ENCODE measurements around the genes TMED1, SPC24 and ELOF1.

DNA sequence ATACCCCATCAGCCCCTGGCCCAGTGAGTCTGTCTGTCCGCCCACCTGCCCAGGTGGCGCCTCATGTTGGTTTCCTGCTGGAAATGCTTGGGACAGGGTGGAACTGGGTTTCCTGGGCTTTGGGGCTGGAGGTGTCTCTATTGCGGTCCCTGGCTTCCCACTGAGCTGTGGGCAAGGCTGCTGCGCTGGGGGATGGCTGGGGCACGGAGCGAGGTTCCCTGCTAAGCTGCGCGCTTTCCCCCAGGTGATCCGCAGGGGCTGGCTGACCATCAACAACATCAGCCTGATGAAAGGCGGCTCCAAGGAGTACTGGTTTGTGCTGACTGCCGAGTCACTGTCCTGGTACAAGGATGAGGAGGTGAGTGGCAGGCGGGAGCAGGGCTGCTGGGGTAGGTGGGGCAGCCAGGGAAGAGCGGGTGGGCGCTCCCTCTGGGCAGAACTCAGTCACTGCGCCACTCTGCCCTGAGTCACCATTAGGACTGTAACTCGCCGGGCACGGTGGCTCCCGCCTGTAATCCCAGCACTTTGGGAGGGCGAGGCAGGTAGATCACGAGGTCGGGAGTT lies 23.9 kb downstream of the TMED1 start:
- RRBS: no CpG with 5 or more reads among the region's 22 CpGs

GRCh38 chr19:10835511-10836415 lies at the start of gene TMED1:
TSS of gene TMED1 (minus strand) at chr19:10836212.
- RRBS: under 1% methylated on average over 14 of the region's 57 CpGs

DNA sequence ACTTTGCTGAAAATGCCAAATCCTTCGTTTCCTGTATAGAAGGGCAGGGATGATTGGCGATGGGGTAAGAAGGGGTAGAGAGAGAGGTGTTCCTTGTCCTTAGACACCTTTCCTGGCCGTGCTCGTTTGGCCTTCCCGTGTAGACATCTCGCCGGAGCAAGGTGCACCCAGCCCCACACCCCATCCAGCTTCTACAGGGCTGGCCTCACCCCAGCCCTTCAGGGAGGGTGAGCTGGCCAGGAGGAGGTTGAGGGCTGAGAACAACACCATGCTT lies 15.2 kb downstream of the SMARCA4 start:
- RRBS: no CpG with 5 or more reads among the region's 7 CpGs

DNA sequence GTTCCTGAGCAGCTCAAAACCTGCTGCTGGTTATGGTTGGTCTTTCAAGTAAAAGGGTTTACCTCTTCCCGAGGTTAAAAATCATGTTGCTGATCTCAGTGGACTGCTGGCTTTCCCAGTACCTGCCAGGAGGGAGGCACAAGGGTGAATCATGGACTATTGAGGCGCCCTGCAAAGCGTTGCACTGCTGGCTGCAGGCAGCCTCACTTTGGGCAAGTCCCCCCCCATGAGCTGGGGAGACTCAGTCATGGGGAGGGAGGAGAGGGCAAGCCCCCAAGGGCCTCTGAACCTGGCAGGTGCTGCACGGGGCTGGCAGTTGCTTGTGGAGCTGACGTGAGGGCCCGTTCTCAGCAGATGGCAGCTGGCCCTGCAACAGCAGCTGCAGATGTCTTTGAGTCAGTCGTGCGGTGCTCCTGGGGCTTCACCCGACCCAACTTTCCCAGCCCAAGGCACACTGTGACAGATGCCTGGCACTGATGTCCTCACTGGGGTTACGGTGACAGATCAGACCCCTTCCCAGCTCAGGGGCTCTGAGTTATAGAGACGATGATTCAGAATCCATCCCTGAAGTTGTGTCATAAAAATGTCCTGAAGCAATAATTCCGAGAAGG lies 53.8 kb upstream of the LDLR start:
- RRBS: no CpG with 5 or more reads among the region's 12 CpGs

DNA sequence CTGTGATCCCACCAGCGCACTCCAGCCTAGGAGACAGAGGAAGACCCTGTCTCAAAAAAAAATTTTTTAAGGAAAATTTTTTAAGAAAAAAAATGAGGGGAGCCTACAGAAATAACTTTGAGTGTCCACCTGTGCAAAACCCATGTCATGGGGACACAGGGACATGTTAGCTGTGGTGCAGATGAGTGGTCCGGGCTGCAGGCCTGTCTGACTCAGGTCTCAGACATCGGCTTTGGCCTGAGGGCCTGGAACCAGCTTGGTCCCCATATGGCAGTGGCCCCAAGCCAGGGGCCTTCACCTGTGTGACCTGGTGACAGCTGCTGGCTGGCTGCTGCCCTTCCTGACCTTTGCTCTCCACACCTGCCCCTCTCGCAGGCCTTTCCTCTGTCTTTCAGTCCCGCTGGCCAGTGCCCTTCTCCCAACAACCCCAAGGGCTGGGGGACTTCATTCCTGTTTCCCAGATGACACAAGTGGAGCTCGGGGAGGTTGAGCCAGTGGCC lies 23.0 kb upstream of the LDLR start:
- RRBS: no CpG with 5 or more reads among the region's 6 CpGs

DNA sequence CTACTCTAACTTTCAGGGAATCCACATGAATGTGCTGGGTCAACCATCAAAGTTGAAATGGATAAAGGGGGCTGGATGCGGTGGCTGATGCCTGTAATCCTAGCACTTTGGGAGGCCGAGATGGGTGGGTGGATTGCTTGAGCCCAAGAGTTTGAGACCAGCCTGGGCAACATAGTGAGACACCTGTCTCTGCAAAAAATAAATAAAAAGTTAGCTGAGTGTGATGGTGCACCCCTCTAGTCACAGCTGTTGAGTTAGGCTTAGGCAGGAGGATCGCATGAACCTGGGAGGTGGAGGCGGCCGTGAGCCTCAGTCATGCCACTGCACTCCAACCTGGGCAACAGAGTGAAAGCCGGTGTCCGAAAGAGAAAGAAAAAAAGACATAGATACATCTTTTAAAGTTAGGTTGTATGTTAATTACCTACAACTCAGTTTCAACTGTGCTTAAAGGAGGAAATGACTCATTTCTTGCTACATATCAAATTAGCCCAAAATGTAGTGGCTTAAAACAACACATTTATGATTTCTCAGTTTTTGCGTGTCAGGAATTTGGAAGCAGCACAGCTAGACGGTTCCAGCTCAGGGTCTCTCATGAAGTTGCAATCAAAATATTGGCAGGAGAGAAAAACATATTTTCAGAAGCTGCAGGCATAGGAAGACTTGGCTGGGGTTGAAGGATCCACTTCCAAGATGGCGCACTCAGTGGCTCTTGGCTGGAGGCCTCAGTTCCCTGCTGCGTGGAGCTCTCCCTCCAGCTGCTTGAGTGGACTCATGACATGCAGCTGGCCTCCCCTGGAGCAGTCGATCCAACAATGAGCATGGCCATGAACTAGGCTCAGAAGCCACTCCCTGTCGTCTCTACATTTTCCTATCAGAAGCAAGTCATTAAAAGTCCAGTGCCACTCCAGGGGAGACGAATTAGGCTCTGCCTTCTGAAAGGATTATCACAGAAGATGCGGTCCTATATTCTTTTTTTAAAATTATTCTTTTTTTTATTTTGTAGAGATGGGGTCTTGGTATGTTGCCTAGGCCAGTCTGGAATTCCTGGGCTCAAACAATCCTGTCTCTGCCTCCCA lies 7.0 kb downstream of the LDLR start:
- RRBS: no CpG with 5 or more reads among the region's 15 CpGs

- RRBS: no CpG with 5 or more reads among the region's 15 CpGs
Measured at GRCh38 chr19:11122876-11123466, 32.6 kb downstream of the SPC24 start.

DNA sequence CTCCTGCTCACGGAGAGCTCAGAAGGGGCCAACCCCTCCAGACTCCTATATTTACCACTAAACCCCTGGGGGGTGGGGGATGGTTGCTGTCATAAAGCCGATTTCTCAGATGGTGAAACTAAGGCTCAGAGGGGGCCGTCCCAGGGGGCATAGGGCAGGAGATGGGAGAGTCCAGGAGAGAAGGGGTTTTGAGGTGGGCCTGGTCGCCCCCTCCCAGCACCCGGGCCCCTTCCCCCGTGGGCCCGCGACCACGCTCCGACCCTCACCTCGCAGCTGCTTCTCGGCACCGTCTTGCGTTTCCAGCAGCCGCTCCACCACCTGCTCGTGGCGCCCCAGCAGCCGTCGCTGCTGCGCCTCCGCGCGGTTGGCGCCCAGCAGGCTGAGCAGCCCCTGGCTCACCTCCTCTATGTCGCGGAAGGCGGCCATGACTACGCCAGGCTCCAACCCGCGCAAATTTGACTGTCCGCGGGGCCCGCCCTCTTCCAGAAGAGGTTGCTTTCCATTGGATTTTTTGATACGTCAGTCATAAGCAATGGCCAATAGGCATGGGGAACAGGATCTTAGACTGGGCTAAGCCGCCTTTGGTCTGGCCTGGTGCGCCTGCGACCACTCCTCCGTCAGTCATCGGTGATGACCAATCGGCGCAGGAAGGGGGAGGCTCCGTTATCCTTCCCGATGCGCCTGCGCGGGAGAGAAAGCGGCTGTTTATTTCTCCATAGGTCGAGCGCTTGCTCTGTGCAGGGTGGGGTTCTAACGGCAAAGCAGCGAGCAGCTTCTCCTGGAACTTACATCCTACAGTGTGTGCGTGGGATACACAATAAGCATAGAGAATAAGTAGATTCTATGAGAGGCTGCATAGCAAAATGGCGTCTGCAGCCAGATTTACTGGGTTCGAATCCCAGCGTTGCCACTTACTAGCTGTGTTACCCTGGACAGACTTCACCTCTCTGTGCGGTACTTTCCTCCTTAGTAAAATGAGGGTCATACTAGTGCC lies at the start of gene SPC24:
TSS of gene SPC24 (minus strand) at position 432 of the 994 bp plus-strand sequence.
- RRBS: no CpG with 5 or more reads among the region's 56 CpGs

DNA sequence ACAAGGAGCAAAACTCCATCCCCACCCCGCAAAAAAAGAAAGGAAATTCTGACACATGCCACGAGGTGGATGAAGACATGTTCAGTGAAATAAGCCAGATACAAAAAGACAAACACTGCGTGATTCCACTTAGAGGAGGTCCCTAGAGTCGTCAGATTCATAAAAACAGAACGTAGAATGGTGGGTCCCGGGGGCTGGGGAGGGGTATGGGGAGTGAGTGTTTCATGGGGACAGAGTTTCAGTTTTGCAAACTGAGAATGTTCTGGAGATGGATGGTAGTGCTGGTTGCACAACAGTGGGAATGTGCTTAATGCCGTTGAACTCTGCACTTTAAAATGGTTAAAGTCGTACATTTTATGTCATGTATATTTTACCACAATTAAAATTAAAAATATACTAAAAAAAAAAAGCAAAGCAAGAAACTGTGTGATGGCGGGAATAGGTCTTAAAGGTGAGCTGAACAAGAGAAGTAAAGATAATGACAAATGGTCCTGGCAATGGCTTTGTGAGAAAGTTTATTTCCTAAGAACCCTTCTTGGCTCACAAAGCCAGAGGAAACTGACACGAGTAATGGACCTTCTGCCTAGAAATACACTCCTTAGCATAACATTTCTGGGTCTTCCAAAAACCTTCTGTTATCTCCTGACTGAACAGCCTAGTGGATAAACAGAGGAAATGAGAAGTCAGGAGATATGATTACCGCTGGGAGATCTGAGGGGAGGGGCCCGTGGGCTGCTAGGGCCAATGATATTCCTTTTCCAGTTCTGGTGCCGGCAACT lies 4.2 kb upstream of the SPC24 start:
- RRBS: no CpG with 5 or more reads among the region's 13 CpGs

GRCh38 chr19:11256097-11256560 lies 6.2 kb downstream of the DOCK6 start:
- RRBS: no CpG with 5 or more reads among the region's 8 CpGs

DNA sequence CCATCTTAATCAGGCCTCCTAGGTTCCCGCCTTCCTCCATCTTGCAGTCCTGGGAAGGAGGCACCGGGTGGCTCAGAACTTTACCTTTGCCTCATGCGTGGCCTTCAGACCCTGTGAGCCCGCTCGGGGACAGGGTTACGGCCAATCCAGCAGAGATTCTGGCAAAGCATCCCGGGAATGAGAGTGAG lies 594 bp downstream of the TMEM205 start:
- RRBS: 34% methylated on average over 2 of the region's 7 CpGs

DNA sequence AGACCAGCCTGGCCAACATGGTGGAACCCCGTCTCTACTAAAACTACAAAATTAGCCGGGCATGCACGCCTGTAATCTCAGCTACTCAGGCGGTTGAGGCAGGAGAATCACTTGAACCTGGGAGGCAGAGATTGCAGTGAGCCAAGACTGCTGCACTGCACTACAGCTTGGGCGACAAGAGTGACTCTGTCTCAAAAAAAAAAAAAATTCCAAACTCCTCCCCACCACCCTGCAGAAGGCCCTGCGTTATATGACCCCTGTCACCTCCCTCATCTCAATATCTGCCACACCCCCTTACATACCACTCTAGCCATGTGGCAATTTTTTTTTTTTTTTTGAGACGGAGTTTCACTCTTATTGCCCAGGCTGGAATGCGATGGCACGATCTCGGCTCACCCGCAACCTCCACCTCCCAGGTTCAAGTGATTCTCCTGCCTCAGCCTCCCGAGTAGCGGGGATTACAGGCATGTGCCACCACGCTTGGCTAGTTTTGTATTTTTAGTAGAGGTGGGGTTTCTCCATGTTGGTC lies 4.7 kb downstream of the EPOR start:
- RRBS: no CpG with 5 or more reads among the region's 14 CpGs

GRCh38 chr19:11381544-11382337 lies 2.4 kb downstream of the EPOR start:
- RRBS: 3% methylated on average over 10 of the region's 57 CpGs

GRCh38 chr19:11451832-11452032 lies 16.3 kb downstream of the PRKCSH start:
- RRBS: no CpG with 5 or more reads among the region's 8 CpGs

DNA sequence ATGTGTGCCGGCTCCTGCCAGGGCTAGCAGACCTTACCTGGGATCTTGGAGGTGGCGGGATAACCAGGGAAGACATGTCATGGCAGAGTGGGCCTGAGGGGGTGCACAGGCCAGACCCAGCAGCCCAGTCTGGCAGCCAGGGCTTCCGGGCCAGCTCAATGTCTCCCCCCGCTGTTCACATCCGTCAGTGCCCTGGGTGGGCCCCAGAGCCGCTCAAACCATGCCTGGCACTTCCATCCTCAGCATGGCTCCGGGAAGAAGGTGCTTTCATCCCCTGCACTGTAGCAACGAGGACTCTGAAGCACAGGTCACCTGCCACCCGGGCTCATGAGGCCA lies 7.1 kb downstream of the ELOF1 start:
- RRBS: 51% methylated on average over 5 of the region's 9 CpGs

DNA sequence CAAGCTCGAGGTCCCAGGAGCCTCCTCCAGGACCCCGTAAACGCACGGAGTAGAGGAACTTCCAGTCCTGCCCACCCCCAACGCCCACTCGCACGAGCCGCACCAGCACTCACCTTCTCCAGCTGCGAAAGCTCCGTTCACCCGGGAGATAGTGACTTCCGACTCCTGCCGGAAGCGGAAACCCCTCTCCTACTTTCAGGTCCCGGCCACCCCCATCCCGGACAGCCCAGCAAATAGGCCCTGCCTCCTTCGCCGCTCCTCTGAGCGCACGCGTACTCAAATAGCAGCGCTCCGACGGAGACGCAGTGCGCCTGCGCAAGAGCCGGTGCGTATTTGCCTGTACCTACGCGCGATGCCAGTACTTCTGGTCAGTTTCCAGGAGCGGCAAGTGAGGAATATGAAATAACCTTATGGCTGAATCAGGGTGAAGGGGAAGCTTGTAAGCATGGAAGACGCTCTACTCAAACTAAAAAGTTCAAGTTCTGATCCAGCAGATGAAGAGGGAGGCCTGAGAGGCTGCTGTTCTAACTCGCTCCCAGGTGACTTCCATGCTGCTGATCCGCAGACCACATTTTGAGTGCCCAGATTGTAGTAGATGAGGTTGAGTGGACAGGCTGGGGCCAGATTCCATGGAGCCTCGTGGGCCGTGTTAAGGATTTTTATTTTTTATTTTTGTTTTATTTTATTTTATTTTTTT lies at the start of gene ELOF1:
TSS of gene ELOF1 (minus strand) at position 153 of the 697 bp plus-strand sequence.
- RRBS: 2% methylated on average over 8 of the region's 38 CpGs

GRCh38 chr19:11577950-11579289 lies 975 bp upstream of the ACP5 start:
- RRBS: 39% methylated on average over 22 of the region's 71 CpGs

GRCh38 chr19:11925765-11926094 lies 823 bp downstream of the ZNF700 start:
- RRBS: no CpG with 5 or more reads among the region's 5 CpGs

GRCh38 chr19:12293527-12294275 lies 982 bp downstream of the ZNF44 start:
- RRBS: no CpG with 5 or more reads among the region's 22 CpGs

DNA sequence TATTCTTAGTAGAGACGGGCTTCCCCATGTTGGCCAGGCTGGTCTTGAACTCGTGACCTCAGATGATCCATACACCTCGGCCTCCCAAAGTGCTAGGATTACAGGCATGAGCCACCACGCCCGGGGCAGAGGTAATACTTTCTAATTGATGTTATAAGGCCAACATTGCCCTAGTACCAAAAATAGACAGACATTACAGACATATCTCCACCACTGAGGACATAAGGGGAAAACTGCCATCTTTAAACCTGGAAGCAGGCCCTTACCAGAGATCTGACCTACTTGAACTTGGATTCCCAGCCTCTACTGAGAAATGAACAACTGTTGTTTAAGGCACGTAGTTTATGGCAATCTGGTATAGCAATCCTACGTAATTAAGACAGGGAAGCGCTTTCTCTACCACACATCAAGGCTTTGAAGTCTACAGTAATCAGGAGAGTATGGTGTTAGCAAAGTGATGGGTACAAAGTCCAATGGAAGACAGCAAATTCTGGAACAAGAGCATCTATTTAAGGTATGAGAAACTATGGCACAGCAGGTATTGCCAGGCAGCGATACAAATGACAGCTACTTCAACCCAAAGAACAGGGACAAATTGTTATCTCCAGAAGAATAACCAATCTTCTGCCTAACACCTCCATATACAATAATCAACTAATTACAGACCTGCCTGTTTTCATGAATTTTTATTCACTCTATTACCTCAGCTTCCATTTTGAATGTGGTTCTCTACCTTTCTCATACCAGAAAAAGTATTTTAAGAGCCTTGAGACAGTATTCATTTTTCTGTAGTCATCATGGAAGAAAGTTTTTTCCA lies 3.1 kb downstream of the ZNF563 start:
- RRBS: no CpG with 5 or more reads among the region's 9 CpGs